IMR-90 (cell line): ENCODE results near the genes PAQR6, VHLL and LRRC71.

DNA sequence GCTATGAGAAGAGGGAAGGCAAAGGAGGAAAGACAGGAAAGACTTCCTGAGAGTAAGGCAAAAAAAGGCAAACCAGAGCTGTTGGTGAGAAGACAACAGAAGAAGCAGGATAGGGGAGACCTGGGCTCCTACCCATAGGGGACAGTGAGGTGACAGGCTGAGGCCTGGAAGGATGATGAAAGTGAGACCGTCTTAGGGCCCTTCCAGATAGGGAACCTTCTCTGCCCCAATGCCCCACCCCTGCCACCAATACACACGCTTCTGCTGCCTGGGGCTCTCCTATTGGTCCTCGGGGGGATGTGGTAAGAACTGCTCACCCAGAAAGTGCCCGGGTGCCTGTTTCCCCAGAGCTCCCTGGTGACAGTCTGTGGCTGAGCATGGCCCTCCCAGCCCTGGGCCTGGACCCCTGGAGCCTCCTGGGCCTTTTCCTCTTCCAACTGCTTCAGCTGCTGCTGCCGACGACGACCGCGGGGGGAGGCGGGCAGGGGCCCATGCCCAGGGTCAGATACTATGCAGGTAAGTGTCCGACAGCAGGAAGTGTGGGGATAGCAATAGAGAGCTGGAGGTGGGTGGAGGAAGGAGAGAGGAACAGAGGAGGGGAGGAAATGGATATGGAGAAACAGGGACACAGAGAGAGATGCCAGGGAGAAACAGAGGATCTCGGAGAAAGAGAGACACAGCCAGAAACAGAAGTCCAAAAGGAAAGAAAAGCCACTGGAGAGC is 978 bp downstream of the SEMA4A start:
- RRBS: no CpG with 5 or more reads among the region's 12 CpGs
CAGE:
- cytosol, long polyA plus RNA: no peak
- long polyA plus RNA: no peak
- nucleus, long polyA plus RNA: no peak

- RRBS: no CpG with 5 or more reads among the region's 9 CpGs
CAGE:
- cytosol, long polyA plus RNA: no peak
- long polyA plus RNA: no peak
- nucleus, long polyA plus RNA: no peak
Measured at GRCh38 chr1:156230515-156231050, 11.4 kb upstream of the BGLAP start.

GRCh38 chr1:156247599-156248487 is at the start of gene PAQR6:
TSS of gene PAQR6 (minus strand) at chr1:156248056.
- RRBS: no CpG with 5 or more reads among the region's 16 CpGs
CAGE:
- cytosol, long polyA plus RNA: no peak
- long polyA plus RNA: no peak
- nucleus, long polyA plus RNA: no peak

GRCh38 chr1:156292397-156293261 is 2.9 kb downstream of the GLMP start:
- RRBS: no CpG with 5 or more reads among the region's 11 CpGs
CAGE:
- cytosol, long polyA plus RNA: no peak
- long polyA plus RNA: no peak
- nucleus, long polyA plus RNA: no peak

DNA sequence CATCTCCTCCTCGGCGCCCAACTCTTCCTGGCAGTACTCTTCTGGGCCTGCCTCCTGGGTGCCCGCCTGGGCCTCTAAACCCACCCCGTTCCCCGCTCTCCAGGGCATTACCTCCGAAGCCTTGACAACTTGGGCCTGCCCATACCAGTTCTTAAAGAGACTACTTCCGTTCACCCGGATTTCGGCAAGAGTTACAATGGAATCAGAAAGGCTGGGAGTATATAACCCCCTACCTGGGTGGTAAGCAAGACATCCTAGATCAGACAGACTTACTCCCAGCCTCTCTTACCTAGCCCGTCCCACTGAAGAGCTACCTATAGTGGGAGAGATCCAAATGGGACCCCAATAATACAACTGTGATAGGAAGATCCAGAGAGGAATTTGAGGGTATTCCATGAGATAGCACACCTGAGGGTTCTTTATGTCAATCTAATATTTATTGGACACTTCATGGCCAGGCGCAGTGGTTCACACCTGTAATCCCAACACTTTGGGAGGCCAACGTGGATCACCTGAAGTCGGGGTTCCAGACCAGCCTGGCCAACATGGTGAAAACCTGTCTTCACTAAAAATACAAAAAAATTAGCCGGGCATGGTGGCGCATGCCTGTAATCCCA is at the start of gene VHLL:
VHLL (minus strand) TSS at position 226 of the 617 bp plus-strand sequence.
- RRBS: no CpG with 5 or more reads among the region's 15 CpGs
CAGE:
- cytosol, long polyA plus RNA: no peak
- long polyA plus RNA: no peak
- nucleus, long polyA plus RNA: no peak

GRCh38 chr1:156461258-156461804 is 39.2 kb downstream of the MEF2D start:
- RRBS: no CpG with 5 or more reads among the region's 5 CpGs
CAGE:
- cytosol, long polyA plus RNA: no peak
- long polyA plus RNA: no peak
- nucleus, long polyA plus RNA: no peak

DNA sequence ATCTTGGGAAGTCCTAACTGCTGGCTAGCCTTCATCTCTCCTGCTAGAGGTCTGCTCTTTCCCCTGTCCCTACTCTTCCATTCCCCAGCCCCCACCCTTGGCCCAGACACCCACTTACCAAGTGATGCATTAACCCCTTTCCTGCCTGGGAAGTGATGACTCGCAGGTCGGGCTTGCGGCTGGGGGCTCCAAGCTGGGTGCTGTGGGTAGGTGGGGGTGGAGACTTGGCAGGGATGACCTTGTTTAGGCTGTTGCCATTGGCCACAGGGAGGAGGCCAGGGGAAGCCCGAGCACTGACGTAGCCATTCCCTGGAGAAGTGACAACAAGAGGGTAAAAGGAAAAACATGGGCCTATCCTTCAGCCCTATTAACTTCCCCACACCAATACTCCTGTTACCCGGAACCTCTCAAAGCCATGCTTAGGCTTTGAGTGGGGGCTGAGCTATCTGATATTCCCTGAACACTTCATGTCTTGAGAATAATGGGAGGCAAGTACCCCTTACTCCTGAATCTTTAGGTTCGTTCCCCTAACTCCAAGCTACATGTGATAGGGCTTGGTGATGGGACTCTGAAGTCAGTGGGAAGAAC is 23.6 kb downstream of the MEF2D start:
- RRBS: no CpG with 5 or more reads among the region's 7 CpGs
CAGE:
- cytosol, long polyA plus RNA: no peak
- long polyA plus RNA: no peak
- nucleus, long polyA plus RNA: no peak

GRCh38 chr1:156496108-156496973 is 4.2 kb downstream of the MEF2D start:
- RRBS: no CpG with 5 or more reads among the region's 13 CpGs
CAGE:
- cytosol, long polyA plus RNA: no peak
- long polyA plus RNA: no peak
- nucleus, long polyA plus RNA: no peak

- RRBS: no CpG with 5 or more reads among the region's 14 CpGs
CAGE:
- cytosol, long polyA plus RNA: no peak
- long polyA plus RNA: no peak
- nucleus, long polyA plus RNA: no peak
Measured at GRCh38 chr1:156507936-156509349, 7.9 kb upstream of the MEF2D start.

DNA sequence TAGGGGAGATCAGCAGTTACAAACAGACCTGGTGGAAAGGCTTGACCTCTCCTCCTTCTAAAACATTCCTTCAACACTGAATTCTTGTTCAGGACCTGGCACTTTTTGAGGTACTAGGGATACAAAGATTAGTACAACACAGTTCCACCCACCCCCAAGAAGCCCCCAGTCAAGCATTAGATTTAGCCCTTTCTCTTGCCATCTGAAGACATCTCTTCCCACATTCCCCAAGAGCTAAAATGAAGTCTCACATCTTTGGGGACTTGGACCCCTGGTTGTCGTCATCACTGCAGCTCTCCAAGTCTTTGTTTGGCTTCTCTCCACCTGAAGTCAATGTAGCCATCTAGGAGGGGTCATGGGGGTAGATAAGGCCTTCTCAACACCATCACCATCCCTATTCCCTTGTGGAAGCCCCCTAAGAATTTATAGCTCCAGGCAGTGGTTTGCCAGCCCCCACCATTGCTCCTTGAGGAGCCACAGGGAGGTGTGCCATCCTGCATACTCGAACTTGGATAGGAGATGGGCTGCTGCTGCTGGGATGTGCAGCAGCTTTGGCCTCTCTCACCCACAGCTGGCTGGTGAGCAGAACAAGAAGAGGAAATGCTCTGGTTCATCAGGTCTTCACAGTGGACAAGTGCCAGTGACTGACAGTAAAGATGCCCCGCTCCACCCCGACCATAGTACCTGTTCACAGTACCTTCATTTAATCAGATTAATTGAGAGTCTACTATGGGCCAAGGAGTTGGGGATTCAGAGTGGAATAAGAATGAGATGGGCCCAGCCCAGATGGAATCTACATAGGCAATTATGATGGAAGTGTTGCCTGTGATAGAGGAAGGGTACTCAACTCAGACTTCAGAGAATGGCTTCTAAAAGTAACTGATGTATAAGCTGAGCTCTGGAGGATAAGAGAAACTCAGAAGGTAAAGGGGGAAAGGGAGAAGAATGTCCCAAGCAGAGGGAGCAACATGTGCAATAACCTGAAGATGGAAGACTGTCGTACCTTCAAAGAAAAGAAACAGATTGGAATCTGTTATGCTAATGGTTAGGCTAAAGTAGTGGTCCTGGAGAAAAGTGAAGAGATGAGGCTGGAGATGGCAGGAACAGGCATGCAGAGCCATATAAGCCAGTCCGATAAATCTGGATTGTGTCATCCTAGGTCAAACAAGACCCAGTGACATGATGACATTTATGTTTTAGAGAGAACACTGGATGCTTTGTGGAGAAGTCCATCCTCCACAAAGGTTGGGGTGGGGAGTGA is 5.0 kb downstream of the NAXE start:
- RRBS: no CpG with 5 or more reads among the region's 6 CpGs
CAGE:
- cytosol, long polyA plus RNA: no peak
- long polyA plus RNA: no peak
- nucleus, long polyA plus RNA: no peak

DNA sequence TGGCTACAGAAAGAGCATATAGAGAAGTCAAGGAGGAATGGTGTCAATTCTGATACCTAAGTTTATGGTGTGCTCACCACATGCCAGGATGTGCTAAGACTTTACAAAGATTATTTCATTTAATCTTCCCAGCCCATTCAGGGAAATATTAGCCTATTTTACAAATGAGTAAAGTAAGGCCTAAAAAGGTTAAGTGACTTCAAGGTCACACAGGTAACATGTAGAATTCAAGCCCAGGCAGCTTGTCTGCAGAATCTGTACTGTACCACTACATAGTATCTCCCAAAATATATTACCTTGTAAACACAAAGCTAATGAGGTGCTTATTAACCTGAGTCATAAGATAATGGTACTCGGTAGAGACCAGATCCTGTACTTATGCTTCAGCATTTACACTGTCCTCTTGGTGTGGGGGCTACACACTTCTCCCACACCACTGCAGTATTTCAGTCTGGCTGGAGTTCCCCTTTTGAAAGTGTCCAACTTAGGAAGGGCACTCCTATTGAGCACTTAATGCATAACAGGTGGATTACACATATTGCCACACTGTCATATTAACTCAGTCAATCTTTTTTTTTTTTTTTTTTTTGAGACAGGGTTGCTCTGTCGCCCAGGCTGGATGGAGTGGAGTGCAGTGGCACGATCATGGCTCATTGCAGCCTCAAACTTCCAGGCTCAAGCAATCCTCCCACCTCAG is 8.1 kb downstream of the NAXE start:
- RRBS: no CpG with 5 or more reads among the region's 3 CpGs
CAGE:
- cytosol, long polyA plus RNA: no peak
- long polyA plus RNA: no peak
- nucleus, long polyA plus RNA: no peak

- RRBS: no CpG with 5 or more reads among the region's 3 CpGs
CAGE:
- cytosol, long polyA plus RNA: no peak
- long polyA plus RNA: no peak
- nucleus, long polyA plus RNA: no peak
Measured at GRCh38 chr1:156671842-156672451, 5.3 kb downstream of the NES start.

GRCh38 chr1:156674231-156674892 is 2.8 kb downstream of the NES start:
- RRBS: no CpG with 5 or more reads among the region's 10 CpGs
CAGE:
- cytosol, long polyA plus RNA: no peak
- long polyA plus RNA: no peak
- nucleus, long polyA plus RNA: no peak

DNA sequence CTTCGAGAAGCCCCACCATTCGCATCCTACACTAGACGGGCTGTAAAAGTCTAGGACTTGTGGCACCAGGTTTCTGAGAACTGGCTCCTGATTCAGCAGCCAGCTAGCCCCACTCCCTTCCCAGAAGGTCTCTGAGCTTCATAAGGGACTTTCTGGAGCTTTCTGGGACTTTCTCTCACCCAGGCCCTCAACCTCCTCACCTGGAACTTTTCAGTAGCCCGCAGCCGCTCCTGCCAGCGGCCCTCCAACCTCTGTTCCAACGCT is 993 bp downstream of the NES start:
- RRBS: no CpG with 5 or more reads among the region's 7 CpGs
CAGE:
- cytosol, long polyA plus RNA: no peak
- long polyA plus RNA: no peak
- nucleus, long polyA plus RNA: no peak

DNA sequence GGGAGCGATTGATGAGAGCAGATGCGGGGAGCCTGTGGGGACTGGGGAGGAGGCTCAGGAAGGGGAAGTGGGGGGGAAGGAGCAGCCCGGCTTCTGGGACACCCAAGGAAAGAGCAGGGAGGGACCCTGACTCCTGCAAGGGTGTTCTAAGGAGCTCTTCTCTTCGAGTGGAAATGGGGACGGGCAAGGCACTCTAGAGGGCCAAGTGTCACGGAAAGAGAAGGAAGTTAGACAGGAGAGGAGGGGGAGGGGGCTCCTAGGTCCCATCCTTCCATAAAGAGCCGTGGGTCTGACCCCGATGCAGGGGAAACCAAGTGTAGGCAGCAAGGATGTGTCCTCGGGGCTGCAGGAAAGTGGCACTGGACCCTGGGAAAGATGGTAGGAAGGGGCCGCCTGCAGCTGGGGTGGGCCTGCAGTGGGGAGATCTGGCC is 13.1 kb downstream of the CRABP2 start:
- RRBS: no CpG with 5 or more reads among the region's 10 CpGs
CAGE:
- cytosol, long polyA plus RNA: no peak
- long polyA plus RNA: no peak
- nucleus, long polyA plus RNA: no peak

GRCh38 chr1:156732101-156732569 is 3.6 kb upstream of the ISG20L2 start:
- RRBS: 91% methylated on average over 3 of the region's 9 CpGs
CAGE:
- cytosol, long polyA plus RNA: no peak
- long polyA plus RNA: no peak
- nucleus, long polyA plus RNA: no peak

DNA sequence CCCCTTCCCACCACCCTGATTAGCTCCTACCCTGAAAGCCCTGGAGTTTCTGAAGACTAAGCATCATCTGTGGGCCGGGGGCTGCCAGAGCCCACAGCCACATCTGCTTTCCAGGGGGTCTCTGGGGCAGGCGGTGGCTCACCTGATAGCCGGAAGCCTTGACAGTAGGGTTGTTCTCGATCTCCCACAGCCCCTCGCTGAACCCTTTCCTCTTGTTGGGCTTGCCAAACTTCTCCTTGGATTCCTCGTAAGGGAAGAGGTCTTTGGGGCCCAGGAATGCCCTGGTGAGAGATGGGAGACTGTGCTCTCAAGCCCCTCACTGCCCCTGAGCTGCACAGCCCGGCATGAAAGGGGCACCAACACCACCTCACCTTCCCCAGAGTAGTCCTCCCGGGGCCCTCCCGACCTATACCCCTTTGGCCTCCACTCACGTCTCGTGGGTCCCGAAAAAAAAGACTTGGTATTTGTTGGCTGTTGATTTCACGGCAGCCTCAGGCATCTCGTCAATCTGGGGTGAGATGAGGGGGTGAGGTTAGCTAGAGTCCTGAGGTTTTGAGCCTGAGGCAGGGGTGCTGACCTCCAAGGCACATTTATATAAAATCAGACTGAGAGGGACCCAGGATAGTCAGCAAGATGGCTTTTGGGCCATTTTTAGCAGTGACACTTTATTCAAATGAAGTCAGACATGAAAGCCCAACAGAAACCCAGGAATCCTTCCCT is 4.1 kb upstream of the MRPL24 start:
- RRBS: 98% methylated on average over 3 of the region's 14 CpGs
CAGE:
- cytosol, long polyA plus RNA: no peak
- long polyA plus RNA: no peak
- nucleus, long polyA plus RNA: no peak

DNA sequence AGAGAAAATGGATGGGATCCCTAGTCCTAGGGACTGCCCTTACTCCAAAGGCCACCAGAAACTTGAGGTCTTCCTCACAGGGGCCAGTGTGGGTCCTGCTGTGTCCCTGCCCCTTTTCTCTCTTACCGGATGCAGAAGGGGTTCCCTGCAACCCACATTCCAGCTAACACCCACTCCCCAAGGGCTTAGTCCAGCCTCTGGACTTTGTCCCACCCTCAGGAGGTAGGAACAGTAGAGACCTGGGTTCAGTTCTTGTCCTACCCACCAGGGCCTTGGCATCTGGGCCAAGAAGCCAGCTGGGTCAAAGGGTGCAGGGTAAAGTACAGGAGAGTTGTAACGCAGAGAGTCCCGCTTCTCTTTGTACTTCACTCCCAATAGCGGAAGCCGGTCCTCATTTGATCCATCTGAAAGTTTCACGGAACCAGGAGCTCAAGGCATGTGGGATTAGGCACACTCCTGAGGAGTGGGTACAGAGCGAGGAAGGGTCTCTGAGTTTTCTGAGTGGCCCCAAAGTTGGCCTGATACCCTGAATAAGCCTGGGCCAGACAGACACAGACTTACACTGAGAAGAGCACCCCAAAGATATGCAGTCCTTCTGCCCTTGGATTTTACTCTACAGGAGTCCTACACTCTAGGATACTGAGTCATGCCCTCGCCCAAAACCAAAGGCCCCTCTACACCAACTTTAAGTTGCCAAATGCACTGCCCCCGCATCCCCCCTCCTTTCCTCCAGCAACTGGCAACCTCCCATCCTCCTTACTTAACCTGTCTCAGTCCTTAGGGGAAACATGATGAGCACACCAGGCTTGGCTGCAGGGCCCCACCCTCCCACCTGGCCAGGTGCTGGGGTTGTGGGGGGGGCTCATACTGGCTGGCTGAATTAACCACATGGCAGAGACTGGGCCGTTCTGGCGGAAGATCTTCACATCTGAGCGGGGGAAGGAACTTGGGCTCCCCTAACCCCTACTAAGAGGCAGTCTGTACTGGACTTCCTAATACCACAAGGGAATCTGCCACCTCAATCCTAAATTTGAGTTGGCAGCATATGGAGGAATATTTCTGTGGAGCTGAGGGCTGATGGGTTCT is 1.5 kb downstream of the HDGF start:
- RRBS: no CpG with 5 or more reads among the region's 12 CpGs
CAGE:
- cytosol, long polyA plus RNA: no peak
- long polyA plus RNA: no peak
- nucleus, long polyA plus RNA: no peak

GRCh38 chr1:156866526-156867012 is 5.9 kb downstream of the NTRK1 start:
- RRBS: no CpG with 5 or more reads among the region's 9 CpGs
CAGE:
- cytosol, long polyA plus RNA: no peak
- long polyA plus RNA: no peak
- nucleus, long polyA plus RNA: no peak

GRCh38 chr1:156920169-156921184 is at the start of gene LRRC71:
TSS of gene LRRC71 (plus strand) at chr1:156920632.
- RRBS: no CpG with 5 or more reads among the region's 76 CpGs
CAGE:
- cytosol, long polyA plus RNA: no peak
- long polyA plus RNA: no peak
- nucleus, long polyA plus RNA: no peak